Measurements from ENCODE around the genes HELT, SLC25A4 and ANKRD37.

GRCh38 chr4:185017919-185018668 lies at the start of gene HELT:
TSS of gene HELT (plus strand) at chr4:185018490.
- PRO-cap, result no peak
- RAMPAGE, long total RNA, result no peak
- RRBS, result 5% methylated on average over 19 of the region's 56 CpGs

GRCh38 chr4:185142544-185142909 lies 539 bp upstream of the SLC25A4 start:
- PRO-cap, result no peak
- RAMPAGE, long total RNA, result no peak
- RRBS, result no CpG with 5 or more reads among the region's 10 CpGs

- PRO-cap, result bidirectional peak, plus-strand start at chr4:185143266, minus-strand start at chr4:185143134; unidirectional peak, minus-strand start at chr4:185143698
- RAMPAGE, long total RNA, result start-site peak on the plus strand at chr4:185143259-185143266, 215 and 46 reads in 2 replicates
- RRBS, result 1% methylated on average over 65 of the region's 106 CpGs
Measured at GRCh38 chr4:185143085-185144225, at the start of gene SLC25A4. TSS of gene SLC25A4 (plus strand) at chr4:185143266.

DNA sequence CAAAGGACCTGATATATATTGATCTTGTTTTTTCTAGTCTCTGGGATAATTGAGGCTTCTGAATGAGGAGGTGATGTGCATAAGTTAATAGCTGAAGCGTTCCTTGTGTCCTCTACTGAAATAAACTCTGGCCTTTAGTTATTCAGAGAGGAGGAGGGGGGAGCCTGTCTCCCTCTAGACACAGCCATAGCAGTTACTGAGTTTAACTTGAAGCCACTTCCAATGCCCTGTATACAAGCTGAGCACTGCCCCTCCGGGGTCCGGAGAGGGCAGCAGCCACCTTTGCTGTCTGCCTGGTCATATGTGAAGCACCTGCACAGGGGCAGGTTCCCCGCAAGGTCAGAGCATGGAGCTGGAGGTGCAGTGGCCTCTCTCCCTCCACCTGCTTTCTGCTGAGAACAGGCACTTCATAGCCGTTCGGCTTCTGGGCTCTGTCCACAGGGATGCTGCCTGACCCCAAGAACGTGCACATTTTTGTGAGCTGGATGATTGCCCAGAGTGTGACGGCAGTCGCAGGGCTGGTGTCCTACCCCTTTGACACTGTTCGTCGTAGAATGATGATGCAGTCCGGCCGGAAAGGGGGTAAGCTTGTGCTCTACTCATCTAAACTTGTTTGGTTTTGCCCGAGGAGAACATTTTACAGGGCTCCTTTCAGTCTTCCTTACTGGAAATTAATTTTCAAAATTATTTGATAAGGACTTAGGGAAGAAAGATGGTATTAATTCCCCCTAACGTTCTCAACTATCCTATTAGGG lies 2.4 kb downstream of the SLC25A4 start:
- PRO-cap, result no peak
- RAMPAGE, long total RNA, result no peak
- RRBS, result no CpG with 5 or more reads among the region's 15 CpGs

GRCh38 chr4:185304778-185305174 lies 90.9 kb downstream of the LRP2BP start:
- PRO-cap, result no peak
- RAMPAGE, long total RNA, result no peak
- RRBS, result no CpG with 5 or more reads among the region's 4 CpGs

DNA sequence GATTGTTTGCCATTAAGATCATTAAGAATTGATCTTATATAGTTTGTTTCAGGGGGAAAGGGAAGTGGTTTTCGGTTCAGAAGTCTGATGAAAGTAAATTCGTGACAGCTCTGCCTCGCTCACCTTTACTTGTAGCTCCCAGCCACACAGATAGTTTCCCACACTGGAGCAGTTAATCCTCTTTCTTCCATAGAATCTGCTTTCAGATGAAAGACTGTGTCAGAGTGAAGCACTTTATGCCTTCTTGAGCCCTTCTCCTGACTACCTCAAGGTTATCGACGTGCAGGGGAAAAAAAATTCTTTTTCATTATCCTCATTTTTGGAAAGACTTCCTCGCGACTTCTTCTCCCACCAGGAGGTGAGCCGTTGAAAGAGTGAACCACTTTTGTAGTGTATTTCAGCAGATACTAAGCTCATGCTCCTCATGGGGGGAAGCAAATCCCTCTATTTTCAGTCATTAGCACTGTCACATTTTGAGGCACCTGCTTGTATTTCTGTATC lies 44.4 kb downstream of the LRP2BP start:
- PRO-cap, result no peak
- RAMPAGE, long total RNA, result no peak
- RRBS, result no CpG with 5 or more reads among the region's 8 CpGs

DNA sequence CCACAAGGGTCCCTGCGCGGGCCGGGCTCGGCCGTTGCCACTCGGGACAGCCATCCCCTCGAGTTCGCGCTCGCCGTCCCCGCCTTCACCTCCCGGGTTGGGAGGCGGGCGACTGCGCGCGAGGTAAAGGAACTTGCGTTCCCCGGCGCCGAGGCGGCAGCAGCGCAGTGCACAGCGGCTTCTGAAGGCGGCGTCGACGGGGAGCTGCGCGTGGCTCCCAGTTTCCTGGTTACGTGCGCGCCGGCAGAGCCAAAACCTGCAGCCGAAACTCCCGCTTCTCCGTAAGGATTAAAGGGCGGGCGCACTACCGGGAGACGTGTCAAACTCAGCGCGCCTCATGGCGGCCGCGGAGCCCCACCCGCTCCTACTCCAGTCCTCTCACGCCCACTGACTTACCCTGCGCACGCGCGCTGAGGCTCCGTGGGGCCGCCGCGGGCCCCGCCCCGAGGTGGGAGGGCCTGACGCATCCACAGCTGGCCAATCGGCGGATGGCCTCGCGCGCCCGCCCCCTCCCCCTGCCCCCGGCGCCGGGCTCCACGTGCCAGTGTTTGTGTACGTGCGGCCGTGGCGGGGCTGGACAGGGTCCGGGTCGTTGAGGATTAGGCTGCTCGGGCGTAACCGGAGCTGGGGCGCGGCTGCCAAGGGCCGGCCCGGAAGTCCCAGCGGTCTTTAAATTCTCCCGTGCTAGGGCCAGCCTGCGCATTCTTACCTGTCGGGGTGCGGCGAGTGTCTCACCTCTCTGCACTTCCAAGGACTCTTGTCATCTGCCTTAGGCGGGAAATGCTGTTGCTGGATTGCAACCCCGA lies at the start of gene ANKRD37:
Gene ANKRD37, plus strand, starts transcription at position 698 of the 806 bp plus-strand sequence.
- PRO-cap, result bidirectional peak, plus-strand start at position 700 of the sequence, minus-strand start at position 389 of the sequence
- RAMPAGE, long total RNA, result no peak
- RRBS, result under 1% methylated on average over 39 of the region's 91 CpGs

GRCh38 chr4:185424802-185425129 lies 998 bp downstream of the UFSP2 start:
- PRO-cap, result no peak
- RAMPAGE, long total RNA, result no peak
- RRBS, result no CpG with 5 or more reads among the region's 3 CpGs

DNA sequence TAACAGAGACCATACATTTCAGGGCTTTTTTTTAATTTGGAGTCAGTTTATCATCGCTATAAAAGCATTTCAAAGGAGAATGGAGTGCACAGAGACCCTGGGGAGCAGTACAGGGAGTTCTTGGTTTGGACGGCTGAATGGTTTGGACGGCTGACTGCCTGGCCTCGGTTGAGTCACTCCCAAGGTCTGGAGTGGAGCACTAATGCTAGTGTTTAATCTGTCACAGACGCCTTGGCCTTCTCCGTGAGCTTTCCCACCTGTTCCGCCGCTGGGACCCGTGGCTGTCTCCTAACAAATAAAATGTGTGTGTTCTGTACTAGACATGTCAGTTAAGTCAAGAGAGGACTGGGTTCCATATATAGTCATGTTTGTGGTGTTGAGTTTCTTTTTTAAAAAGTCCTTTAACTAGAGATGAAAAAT lies 7.6 kb upstream of the PDLIM3 start:
- PRO-cap, result no peak
- RAMPAGE, long total RNA, result no peak
- RRBS, result no CpG with 5 or more reads among the region's 9 CpGs

DNA sequence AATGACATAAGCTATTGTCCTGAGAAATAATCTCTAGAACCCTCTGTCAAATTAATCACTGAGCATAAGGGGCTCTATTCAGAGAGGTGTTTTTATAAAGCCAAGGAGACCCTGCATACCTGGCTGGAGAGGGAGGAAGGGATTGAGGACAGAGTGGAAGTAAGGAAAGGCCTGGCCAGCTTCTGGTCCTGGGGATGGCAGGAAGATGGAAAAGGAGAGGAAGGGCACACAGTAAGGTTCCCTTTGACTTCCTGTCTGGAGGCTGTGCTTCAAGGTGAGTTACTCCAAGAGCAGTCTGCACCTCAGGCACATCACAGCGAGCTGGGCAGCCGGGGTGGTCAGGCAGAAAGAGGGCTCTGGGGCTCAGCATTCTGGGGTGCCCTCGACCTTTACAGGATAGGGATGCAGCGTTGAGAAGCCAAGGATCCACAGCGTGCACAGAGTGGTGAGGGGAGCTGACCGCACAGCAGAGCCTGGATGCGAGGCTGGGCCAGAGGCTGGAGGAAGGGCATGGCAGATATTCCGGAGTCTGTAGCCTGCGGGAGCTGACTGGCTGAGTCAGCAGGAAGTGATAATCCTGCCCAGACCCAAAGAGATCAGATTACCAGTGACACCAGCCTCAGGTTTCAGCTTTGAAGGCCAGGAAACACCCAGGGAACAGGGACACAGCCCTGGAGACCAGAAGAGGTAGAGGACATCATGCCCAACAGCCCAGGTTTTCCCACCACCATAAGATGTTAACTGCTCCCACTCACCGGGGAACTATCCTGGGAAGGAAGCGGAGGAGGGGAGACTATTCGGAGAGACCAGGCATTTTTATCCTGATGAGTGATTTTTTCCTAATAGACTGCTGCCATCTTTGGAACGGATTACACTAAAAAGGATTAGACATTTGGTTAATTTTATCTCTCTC lies 38.4 kb upstream of the PDLIM3 start:
- PRO-cap, result bidirectional peak, plus-strand start at position 635 of the sequence, minus-strand start at position 548 of the sequence
- RAMPAGE, long total RNA, result no peak
- RRBS, result no CpG with 5 or more reads among the region's 13 CpGs

- PRO-cap, result no peak
- RAMPAGE, long total RNA, result no peak
- RRBS, result no CpG with 5 or more reads among the region's 4 CpGs
Measured at GRCh38 chr4:185578359-185578785, 43.1 kb upstream of the PDLIM3 start.

DNA sequence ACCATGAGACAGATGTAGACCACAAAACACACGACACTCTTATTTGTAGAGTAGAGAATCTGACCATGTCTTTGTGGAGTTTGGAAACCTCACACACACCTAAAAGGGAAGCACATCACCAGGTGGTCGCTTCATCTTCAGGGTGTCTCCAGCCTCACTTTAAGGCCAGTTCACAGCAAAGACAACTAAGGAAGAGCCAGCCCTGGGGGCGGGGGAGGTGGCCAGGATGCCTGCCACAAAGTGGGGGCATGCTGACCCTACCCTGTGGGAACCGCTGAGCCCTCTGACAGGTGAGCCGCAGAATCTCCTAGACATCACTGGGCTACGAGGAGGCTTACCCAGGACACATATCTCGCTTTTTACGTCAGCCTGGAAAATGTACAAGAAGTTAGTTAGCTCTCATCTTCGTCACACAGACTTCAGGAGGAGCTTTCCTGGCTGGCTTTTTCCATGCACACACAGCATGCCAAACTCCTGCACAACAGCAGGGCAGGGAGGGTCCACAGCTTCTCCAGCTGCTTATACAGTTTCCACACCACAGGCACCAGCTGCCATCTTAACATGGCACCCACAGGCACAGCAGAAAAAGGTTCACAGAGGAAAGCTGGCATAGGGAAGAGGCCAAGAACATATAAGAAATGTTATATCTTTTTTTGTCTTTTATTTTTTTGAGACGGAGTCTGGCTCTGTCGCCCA lies 64.5 kb upstream of the PDLIM3 start:
- PRO-cap, result no peak
- RAMPAGE, long total RNA, result no peak
- RRBS, result no CpG with 5 or more reads among the region's 11 CpGs

- PRO-cap, result no peak
- RAMPAGE, long total RNA, result no peak
- RRBS, result no CpG with 5 or more reads among the region's 2 CpGs
Measured at GRCh38 chr4:185619117-185619371, 83.7 kb upstream of the PDLIM3 start.

- PRO-cap, result no peak
- RAMPAGE, long total RNA, result no peak
- RRBS, result no CpG with 5 or more reads among the region's 11 CpGs
Measured at GRCh38 chr4:185626727-185627318, 91.5 kb upstream of the PDLIM3 start.

DNA sequence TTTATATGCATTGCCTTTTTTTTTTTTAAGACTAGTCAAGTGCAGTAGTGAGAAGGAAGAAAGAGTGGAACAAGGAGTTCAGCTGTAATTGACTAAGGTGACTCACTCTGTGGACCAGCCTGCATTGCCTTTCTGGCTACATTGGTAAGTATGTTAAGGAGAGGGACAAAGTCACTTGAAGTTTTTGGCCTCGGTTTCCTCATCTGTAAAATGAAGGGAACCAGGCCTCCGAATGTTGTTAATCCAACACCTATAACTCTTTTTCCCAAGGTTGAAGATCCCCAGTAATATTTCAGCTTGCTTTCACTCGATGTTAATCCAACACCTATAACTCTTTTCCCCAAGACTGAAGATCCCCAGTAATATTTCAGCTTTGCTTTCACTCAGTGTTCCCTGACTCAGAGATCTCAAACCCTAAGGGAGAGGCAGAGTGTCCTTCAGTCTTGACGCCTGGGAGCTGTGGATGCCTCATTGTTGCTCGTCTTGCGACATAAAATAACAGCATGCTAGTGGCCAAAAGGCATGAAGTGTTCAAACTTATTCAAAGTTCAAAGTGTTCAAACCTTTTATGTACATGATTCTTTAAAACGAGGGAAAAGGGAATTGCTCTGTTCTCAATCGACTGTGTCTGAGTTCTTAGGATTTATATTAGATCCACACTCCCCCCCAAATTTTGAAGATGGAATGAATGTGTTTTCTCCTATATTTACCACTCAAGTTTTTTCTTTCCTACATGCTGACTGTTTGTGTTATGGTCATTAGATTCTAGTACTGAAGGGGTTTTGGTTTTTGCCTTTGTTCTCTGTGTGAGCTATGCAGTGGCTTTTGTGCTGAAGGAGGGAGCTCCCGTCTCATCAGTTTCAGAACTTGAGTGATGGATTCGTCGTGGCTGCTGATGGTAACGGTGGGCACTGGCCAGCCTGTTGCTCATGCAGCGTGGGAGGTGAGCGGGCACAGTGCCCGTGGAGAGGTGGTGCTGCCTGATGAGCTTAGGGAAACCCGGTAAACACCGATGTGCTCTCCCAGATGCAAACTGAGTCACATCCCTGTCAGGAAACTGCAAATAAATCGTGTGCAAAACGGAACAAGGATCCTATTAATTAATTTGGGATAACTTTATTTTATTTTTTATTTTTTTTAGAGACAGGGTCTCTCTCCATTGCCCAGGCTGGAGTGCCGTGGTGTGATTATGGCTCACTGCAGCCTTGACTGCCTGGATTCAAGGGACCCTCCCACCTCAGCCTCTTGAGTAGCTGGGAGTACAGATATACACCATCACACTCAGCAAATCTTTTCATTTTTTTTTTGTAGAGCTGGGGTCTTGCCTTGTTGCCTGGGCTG lies 101.7 kb downstream of the SORBS2 start:
- PRO-cap, result no peak
- RAMPAGE, long total RNA, result no peak
- RRBS, result no CpG with 5 or more reads among the region's 20 CpGs

DNA sequence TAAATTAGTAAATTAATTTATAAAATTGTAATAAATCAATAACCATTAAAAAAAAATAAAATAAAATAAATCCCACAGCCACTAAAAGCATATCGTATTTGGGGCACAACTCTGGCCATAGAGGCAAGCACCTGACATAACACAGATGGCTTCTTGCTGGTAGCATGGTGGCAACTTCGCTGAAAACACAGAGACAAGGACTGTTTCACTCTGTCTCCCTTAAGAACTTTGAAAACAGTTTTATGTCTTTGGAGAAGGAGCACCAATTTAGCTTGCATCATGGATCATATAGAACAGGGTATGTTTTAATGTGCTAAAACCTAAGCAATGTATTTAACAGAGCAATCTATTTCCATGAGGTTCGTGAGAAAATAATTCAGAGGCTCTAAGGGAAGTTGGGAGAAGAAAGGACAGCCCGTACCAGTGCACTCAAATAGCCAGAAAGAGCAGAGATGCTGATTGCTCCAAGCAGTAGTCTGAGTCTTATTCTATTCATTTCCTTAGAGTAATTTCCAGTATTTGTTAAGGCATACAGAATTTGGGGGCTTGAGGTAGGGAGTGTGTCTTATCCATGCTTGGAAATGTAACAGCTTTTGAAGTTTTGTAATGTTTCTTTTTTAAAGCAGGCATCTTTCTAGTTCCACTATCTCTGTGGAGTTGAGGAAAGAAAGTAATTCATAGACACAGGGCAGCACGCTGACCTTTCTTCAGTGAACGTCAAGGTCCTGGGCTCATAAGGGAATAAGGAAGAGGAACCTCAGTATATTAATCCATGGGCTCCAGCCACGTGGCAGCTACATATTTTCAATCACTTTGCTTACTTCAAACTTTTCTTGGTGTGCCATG lies 88.7 kb downstream of the SORBS2 start:
- PRO-cap, result no peak
- RAMPAGE, long total RNA, result no peak
- RRBS, result no CpG with 5 or more reads among the region's 7 CpGs

- PRO-cap, result no peak
- RAMPAGE, long total RNA, result no peak
- RRBS, result no CpG with 5 or more reads among the region's 6 CpGs
Measured at GRCh38 chr4:185774706-185775180, 37.3 kb downstream of the SORBS2 start.

- PRO-cap, result no peak
- RAMPAGE, long total RNA, result no peak
- RRBS, result no CpG with 5 or more reads among the region's 10 CpGs
Measured at GRCh38 chr4:185816873-185817928, 5.2 kb upstream of the SORBS2 start.

GRCh38 chr4:185825717-185826277 lies 13.8 kb upstream of the SORBS2 start:
- PRO-cap, result no peak
- RAMPAGE, long total RNA, result no peak
- RRBS, result no CpG with 5 or more reads among the region's 6 CpGs

DNA sequence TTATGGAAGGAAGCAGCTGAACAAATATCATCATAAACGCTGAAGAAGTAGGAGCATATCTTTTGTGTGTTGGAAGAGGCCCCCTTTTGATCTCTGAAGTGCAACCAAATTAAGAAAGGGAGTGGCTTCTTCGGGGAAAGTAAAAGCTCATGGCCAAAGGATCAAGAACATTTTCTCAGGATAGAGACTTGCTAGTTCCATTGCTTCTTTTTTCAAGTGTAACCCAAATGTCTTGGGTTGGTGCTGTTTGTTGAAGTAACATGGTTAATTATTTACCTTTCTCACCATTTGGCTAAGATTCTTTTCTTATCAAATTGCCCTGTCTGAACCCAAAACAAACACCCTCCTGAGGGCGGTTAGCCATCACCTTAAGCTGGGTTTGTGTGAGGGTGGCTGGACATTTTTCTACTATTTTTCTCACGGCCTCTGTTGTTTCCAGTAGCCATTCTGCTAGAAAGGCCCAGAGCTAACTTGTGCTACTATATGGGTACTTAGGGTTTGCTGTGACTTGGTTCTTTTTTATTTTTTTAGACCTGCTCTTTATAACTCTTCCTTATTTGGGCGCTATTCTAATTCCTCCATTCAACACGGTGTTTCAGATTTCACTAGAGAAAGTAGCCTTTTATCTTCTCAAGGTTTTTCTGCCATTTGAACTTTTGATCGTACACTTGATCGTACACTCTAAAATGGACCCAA lies 18.6 kb upstream of the SORBS2 start:
- PRO-cap, result no peak
- RAMPAGE, long total RNA, result no peak
- RRBS, result no CpG with 5 or more reads among the region's 8 CpGs

Measured in lung (tissue), 4 donors.